Right cardiac atrium (tissue), 1 donor: ENCODE results near the gene ANKRD11.

DNA sequence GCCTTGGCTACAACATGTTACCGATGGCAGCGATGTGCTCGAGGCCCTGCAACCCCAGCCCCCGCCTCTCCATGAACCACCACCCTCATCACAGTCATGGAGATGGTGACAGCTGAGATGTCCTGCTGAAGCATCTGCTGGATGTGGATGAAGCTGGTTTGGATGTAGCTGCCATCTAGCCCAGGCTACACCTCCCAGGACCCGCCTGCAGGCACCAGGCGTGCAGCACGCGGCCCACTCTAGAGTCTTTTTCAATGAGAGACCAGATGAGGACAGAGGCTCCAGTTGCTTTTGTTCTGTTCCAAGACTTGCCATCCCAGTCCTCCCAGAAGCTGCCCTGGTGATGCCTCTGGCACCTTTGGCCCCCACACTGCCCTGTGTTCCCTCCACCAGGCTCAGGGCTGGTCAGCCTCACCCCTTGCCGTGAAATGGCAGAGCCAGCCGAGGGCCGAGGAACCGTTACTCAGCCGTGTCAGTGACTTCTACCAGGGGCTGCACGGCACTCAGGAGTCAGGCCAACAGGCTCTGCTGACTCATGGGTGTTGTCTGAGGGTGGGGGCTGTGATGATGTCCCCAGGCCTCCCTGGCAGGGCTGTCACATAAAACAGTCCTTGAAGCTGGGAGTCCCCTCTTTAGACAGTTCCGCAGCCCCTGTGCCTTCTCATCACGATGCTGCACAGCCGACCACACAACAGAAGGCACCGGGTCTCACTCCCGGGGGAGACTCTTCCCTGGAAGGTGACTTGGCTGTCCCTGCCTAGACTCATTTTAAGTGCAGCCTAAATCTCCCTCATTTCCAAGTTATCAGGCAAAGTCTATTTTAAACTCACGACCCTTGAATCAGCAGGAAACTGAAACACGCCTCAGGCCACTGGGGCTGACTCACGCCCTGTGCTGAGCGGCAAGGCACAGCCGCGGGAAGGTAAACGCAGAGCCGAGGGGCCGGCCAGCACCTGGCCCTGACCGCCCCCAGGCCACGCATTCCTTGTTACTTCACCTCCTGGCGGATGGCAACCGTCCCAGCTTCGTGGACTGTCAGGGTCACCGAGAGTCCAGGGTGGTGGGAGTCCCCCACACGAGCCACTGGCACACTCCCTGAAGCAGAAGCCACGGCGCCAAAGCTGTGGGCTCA, 102.4 kb downstream of the ZNF778 start:
- PRO-cap: no peak

- PRO-cap: no peak
Observed at GRCh38 chr16:89336232-89336637, 118.7 kb downstream of the ZNF778 start.

GRCh38 chr16:89359180-89360247, 130.8 kb downstream of the ANKRD11 start:
- PRO-cap: no peak

DNA sequence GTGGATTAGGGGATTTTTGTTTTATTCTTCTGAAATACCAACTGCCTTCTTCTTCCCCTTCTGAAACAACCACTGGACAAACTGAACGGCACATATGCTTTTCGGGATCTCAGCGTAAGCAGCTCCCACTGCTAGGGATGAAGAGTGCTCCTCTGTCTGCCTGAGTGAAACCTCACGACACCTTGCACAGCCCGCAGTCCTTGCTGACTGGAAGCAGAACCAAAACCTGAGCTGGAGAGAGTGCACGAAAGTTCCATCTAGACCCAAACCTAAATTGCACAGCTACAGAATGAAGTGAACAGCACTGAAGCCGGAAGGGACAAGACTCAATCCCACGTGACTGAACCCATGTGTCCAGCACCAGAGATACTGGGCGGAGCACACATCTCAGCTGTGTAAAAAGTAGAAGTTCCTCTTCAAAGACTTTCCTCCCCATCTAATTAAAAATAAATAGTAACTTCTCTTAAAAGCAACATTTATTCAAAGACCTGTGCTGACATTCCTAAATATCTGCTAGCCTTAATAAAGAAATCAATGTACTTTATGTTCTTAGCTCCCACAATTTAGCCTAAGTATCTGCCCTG, 128.1 kb downstream of the ANKRD11 start:
- PRO-cap: no peak

- PRO-cap: no peak
Observed at GRCh38 chr16:89363368-89363937, 126.9 kb downstream of the ANKRD11 start.

DNA sequence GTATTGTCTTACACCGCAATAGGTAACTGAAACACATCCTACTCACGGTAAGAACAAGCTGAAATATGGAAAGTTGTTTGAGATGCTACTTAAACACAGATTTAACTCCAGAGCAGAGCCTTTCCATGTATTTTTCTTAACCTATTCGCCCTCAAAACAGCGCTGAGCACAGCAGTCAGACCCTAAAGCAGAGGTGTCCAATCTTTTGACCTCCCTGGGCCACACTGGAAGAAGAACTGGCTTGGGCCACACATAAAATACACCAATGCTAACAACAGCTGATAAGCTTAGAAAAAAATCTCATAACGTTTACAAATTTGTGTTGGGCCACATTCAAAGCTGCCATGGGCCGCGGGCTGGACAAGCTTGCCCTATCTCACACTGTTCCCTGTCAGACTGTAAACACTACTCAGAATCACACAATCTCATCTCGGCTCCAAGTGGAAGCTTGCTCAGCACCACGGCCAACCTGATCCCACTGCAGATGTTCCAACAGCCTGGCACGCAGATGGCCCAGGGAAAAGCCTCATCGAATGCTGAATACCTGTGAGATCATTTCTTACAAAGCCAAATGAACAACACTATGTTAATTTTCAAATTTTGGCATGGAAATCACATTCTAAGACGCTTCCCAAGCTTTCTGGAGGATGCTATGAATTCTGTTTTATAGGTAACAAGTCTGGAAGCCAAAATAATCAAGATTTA, 125.8 kb downstream of the ANKRD11 start:
- PRO-cap: no peak

DNA sequence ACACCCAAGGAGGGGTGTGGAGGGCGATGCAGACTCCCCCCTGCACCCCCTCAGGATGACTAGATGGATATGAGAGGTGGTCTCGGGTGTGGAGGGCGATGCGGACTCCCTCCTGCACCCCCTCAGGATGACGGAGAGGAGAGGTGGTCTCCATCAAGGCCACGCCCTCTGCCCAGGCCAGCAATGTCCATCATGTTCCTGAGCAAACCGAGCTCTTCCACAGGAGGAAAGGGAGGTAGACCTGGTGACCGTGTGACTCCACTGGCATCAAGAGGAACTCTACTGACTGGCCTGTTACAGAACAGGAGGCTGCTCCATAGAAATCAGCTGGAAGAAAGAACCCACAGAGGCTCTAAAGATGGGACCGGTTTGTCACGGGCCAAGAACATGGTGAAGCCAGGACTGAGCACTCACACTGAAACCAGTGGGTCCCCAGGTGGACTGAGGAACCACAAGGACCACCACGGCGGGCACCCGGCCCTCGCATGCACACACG, 118.7 kb downstream of the ANKRD11 start:
- PRO-cap: no peak

GRCh38 chr16:89372717-89373198, 117.6 kb downstream of the ANKRD11 start:
- PRO-cap: no peak

DNA sequence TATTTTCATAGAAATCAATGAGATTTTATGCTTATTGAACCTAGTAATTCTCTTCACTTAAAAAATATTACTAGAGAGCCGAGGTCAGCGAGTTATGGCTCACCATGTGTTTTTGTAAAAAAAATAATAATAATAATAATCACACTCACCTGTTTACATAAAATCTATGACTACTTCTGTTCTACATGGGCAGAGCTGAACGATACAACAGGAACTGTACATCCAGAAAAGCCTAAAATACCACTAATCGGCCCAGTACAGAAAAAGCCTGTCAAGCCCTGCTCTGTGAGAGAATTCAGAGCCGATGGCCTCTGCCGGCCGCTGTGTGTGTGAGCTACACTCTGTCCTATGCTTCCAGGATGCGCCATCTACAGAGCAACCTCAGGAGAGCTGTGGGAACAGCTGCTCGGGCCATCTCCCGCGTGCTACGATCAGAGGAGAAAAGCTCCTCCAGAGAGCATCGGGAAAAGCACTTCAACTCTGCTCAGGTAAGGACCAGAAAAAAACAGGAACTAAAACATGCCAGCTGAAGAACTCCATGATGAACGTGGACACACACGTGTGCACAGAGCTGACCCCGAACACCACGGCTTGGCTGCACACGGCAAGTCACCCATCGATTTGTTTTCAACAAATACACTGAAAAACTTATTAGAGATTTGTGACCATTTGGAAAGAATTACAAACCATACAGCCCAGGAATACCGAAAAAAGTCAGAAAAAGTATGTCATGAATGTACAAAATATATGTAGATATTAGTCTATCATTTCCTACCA, 116.0 kb downstream of the ANKRD11 start:
- PRO-cap: no peak

DNA sequence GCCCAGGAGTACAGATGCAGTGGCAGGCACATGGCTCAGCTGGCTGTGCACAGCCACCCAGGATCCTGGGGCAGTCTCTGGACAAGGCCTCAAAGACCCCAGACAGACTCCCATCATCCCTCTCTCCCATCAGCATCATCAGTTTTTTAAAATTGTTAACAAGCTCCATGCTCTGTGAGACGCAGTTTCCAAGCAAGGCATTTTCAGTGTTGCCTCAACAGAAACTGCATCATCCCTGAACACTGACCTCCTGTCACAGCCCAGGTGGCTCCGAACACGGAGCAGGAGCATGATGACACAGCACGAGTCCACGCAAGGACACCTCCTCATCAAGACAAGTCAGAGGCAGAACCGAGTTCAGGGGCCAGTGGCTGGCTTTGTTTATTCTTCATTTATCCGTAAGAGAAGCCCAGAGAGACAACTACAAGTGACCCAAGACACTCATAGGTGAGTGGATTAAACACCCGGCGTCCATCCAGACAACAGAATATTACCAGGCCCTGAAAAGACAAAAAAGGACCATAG, 91.4 kb downstream of the ANKRD11 start:
- PRO-cap: no peak

DNA sequence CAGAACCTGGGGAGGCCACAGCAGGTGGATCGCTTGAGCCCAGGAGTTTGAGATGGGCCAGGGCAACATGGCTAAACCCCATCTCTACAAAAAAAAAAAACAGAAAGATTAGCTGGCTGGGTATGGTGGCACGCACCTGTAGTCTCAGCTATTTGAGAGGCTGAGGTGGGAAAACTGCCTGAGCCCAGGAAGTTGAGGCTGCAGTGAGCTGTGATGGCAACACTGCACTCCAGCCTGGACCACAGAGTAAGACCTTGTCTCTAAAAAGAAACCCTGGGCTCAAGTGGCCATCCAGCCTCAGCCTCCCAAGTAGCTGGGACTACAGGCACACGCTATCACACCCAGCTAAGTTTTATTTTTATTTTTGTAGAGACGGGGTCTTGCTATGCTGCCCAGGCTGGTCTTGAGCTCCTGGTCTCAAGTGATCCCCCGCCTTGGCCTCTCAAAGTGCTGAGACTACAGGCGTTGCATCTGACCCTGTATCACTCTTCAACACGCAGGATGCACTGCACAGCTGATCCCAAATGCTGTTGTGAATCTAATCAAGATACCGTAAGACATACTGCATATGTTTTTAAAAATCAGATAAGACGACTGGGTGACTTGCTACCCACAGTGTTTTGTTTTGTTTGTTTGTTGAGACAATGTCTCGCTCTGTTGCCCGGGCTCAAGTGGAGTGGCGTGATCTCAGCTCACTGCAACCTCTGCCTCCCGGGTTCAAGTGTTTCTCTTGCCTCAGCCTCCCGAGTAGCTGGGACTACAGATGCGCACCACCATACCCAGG, 23.0 kb downstream of the ANKRD11 start:
- PRO-cap: no peak

DNA sequence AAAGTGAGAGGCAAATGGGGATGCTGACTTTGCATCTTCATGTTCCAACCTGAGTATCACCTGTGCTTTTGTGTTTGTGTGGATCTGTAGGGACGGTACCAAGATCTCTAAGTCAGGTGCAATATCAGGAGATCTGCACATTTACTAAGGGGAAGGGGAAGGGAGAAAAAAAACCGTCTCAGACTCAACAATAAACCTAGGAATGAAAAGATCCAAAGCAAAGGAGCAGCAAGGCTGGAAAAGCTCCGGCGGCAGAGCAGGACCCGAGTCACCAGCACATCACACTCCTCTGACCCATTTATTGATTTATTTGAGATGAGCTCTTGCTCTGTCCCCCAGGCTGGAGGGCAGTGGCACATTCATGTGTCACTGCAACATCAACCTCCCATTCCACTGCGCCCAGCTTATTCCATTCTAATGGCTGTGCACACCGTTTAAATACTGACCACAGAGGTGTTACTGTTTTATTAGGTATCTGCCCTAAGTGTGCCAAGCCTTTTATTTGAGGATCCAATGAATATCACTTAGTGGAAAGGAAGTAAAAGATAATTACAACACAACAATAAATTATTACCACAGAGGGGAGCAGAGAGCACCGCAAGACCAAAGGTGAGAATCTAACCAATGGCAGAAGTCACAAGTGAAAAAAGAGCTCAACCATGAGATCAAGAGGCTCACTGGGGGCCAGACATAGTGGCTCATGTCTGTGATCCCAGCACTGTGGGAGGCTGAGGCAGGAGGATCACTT, 18.0 kb downstream of the ANKRD11 start:
- PRO-cap: no peak

DNA sequence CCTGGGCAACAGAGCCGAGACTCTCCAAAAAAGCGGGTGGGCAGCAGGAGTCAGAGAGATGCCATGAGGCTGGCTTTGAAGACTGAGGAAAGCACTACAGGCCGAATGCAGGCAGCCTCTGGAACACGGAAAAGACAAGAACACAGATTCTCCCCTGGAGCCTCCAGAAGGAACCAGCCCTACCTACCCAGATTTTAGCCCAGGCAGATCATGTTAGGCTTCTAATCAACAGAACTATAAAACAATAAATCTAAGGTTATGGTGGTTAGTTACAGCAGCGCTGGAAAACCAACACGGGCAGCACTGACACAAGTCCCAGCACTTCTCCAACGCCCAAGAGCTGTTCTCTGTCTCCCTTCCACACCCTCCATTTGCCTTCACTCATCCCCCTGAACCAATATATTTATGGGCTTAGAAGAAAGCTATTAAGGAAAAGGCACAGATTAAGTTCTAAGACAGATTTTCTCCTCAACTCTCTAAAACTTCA, 7.6 kb downstream of the ANKRD11 start:
- PRO-cap: no peak

- PRO-cap: bidirectional peak, plus-strand start at chr16:89490971, minus-strand start at chr16:89490561
Observed at GRCh38 chr16:89489967-89490753, at the start of gene ANKRD11. TSS of gene ANKRD11 (minus strand) at chr16:89490561.

DNA sequence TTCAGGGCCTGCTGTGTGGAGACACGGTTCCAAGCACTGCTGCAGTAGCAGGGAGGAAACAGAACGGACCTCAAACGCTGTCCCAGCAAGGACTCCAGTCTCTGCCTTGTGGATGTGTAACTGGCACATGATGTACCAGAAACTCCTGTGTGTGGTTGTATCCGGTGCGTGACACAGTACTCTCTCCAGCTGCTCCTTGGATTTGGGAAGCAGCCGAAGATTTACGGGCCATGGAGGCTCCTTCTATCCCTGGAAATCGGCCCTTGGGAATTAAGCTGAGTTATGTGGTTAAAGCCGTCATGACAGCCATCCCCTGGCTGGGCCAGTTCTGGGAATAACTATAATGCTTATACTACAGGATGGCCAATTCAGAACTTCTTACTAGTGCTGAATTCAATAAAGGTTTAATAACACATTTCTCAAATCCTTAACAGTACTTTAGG, 8.5 kb upstream of the ANKRD11 start:
- PRO-cap: no peak

DNA sequence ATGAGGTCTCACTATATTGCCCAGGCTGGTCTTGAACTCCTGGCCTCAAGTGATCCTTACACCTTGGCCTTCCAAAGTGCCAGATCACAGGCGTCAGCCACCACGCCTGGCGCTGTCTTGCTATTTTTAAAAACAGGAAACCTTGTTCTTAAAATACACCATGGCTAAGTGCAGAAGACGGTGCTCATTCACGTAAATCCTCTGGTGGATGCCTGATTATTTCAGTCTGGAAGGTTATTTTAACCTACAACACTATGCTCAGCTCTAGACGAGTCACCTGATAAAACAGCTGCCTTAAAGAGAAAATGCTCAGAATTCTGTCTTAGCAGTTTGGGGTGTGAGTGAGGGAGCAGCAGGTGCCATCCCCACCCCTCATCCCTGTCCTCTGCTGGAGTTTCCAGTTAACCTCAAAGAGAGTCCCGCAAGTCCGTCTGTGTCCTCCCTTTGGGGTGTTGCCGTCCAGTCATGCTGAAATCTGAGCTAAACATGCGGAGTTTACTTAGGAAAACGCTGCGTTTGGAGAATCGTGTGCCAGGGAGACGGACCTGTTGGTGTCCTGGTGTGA, 17.0 kb downstream of the SPG7 start:
- PRO-cap: no peak

DNA sequence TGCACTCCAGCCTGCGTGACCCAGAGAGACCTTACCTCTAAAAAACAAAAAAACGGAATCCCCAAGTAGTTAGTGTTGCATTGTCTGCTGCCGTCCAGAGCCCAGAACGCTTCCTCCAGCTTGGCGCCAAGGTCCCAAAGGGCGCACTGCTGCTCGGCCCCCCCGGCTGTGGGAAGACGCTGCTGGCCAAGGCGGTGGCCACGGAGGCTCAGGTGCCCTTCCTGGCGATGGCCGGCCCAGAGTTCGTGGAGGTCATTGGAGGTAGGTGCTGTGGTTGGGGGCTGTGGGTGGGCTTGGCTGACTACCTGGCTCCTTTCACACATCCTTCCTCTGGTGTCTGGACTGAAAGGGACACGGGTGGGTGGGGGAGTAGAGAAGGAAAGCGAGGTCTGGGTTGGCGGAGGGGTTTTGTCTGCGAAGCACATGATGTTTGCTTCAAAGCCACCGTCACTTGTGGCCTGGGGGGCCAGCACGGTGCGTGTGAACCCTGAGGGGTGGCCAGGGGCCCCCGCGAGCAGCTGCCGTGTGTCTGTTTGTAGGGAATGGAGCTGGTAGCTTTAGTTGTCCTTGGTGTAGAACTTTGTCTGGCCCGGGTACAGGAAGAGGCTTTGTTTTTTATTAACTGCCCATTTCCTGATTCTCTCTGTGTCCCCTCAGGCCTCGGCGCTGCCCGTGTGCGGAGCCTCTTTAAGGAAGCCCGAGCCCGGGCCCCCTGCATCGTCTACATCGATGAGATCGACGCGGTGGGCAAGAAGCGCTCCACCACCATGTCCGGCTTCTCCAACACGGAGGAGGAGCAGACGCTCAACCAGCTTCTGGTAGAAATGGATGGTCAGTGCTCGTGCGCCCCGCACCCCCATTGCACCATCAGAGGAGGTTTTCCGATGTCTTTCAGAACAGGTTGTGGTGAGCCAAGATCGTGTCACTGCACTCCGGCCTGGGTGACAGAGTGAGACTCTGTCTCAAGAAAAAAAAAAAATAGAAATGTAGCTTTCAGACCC, 23.9 kb downstream of the SPG7 start:
- PRO-cap: no peak

DNA sequence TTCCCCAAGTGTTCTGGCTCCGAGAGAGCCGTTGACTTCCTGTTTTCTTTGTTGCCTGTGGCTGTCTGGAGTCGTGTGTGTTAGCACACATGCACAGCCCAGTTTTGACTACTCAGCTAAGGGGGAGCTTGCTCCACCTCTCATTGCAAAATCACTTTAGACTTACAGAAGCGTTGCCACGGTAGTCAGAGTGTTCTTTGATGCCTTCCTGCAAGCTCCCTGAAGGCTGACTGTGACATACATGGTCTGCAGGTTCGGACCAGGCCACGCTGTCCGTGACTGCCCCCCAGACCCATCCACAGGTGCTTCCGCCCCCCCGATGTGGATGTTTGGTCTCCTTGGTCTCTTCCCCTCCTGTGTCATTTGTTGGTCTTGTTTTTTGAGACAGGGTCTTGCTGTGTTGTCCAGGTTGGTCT, 25.9 kb upstream of the RPL13 start:
- PRO-cap: no peak

GRCh38 chr16:89556746-89558109, 3.3 kb upstream of the RPL13 start:
- PRO-cap: no peak

- PRO-cap: no peak
Observed at GRCh38 chr16:89562686-89563605, 2.5 kb downstream of the RPL13 start.